ENCODE measurements around a stretch of chr7.

- PRO-cap, 2 experiments: no peak in any of the 2 experiments
These were observed 22.0 kb downstream of the SLC37A3 start for GRCh38 chr7:140376324-140376736.

DNA sequence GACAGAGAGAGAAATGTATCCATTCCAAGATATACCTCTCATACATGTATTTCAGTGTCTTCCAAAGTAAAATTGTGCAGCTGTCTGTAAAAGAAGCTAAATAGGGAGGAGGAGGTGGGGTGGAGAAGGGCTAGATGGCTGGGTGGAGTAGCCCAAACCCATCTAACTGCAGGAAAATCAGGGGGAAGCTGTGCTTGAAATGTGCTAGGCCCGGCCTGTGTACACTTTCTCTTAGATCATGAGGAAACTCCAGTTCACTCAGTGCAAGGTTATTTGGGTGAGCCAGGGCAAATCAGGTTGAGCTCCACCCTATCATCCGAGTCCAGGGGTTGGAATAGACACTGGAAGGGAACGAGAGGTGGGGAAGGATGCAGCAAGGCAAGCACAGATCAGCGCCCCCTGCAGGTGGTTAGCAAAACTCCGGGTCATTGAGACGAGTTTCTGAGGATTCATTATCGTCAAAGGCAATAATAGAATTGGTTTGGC, 35.5 kb downstream of the MKRN1 start:
- PRO-cap, 2 experiments: no peak in any of the 2 experiments

DNA sequence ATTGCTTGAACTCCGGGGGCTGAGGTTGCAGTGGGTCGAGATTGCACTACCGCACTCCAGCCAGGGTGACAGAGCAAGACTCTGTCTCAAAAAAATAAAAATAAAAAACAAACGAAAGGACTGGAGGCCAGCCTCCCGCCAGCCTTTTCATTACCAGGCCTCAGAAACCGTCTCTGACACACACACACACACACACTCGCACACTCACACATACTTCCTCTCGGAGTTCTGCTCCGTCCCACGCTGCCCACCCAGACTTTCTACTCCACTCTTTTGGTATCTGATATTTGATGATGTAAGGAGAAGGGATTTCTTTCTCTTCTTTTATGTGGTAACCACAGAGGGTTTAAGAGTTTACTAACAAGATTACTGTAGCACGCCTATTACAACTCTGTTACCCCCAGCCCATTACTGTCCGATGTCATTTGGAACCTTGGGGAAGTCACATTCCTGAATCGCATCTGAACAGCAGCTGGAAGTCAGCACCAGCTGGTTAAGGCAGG, 1.3 kb downstream of the DENND2A start:
- PRO-cap, 2 experiments: peak in 1 of 2 experiments; most common minus-strand start position 396 of the sequence (in 1)

- PRO-cap, 2 experiments: no peak in any of the 2 experiments
These were observed 27.8 kb downstream of the NDUFB2 start for GRCh38 chr7:140723769-140725218.

- PRO-cap, 2 experiments: no peak in any of the 2 experiments
These were observed 16.1 kb downstream of the BRAF start for GRCh38 chr7:140908397-140909171.

DNA sequence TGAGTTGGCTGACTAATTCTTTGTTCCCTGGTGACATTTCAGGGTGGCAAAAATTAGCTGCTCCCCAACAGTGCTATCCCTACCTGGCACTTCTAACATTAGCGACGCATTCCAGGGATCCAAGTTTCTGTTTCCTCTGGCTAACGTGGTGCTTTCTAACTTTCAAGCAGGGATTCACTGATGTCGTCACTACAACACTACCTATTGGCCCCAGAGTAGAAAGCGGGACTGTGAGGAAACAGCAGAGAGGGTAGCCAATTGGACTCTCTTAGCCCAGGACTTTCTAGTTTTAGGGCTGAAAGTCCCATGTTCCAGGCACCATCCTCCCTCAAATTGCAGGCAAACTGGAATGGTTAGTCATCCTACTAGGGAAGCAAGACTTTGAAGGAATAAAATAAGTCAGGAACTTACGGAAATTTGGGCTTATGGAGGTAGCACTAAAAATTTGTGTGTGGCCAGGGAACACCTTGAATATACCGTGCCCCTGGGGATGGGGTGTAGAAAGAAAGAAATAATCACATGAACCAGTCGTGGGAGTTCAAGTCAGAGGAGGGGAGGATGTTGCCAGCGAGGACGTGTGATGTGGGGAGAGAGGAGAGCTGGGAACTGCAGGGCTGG, 89.2 kb upstream of the AGK start:
- PRO-cap, 2 experiments: no peak in any of the 2 experiments

- PRO-cap, 2 experiments: no peak in any of the 2 experiments
These were observed 3.9 kb downstream of the AGK start for GRCh38 chr7:141554870-141555650.

DNA sequence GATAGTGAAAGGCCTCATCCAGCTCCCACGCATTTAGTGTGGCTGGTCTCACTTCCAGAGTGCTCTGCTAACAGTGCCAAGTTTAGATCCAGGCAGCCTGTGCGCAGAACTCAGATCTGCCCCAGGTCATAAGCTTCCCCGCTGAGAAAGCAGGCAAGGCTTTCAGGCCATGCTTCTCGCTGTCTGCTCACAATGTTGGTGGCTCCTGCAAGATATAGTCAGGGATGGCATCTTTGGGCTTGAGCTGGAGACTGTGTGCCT, 11.4 kb downstream of the AGK start:
- PRO-cap, 2 experiments: peak in 2 of 2 experiments; most common minus-strand start position 66 of the sequence (in 2)

DNA sequence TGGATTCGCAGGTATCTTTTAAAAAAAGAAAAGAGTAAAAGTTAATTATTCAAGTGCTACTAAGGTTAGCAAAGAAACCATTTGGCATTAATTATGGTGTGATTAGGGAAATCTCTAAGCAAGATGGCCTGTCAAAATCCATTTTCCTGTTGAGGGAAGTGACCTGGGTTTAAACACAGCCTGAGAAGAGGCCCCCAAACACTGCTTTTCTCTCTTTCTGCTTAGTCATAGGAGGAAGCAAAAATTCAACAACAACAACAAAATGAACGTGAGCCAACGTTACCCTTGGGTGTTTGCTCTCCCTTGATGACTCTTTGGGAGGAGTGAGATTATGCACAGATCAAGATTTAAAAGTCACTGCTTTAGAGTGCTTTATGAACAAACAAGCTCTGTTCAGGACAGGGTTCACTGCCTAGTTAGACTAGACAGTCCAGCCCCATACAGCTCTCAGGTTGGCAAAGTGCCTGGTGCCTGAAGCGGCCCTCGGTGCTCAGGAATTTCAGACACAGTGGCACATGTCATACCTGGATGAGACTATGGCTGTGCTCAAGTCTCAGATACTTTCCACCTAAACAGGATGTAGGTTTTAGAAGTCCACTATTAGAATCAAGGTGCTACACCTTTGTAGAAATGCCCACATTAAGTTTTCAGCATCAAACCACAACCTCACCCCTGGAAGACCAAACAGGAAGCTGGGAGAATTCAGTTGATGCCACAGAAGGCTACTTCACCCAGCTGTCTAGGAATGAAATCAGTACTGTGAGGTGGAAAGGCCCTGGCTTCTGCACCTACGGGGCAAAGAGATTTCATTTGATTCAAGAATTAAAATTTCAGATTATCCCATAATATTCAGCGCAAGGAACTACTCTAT, 38.8 kb downstream of the DENND11 start:
- PRO-cap, 2 experiments: no peak in any of the 2 experiments

DNA sequence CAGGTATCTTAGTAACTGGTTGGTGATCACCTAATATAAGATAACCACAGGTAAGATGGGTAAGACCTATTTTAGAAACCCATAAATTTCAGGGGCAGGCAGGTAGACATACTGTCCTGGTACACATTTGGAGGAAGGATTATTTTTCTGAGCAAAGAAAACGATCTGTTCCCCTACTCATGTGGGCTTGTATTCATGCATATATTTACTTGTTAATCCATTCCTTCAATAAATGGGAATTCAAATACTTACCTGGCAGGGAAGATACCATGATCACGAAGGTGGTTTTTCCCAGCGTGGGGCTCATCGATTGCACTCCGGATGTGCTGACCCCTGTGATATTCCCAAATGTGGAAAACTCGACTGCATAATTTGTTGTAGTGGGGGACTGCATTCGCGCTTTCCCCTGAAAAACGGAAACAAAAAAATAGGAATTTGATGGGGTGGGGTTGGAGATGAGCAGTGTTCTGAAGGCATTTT, 10.4 kb upstream of the SSBP1 start:
- PRO-cap, 2 experiments: no peak in any of the 2 experiments

DNA sequence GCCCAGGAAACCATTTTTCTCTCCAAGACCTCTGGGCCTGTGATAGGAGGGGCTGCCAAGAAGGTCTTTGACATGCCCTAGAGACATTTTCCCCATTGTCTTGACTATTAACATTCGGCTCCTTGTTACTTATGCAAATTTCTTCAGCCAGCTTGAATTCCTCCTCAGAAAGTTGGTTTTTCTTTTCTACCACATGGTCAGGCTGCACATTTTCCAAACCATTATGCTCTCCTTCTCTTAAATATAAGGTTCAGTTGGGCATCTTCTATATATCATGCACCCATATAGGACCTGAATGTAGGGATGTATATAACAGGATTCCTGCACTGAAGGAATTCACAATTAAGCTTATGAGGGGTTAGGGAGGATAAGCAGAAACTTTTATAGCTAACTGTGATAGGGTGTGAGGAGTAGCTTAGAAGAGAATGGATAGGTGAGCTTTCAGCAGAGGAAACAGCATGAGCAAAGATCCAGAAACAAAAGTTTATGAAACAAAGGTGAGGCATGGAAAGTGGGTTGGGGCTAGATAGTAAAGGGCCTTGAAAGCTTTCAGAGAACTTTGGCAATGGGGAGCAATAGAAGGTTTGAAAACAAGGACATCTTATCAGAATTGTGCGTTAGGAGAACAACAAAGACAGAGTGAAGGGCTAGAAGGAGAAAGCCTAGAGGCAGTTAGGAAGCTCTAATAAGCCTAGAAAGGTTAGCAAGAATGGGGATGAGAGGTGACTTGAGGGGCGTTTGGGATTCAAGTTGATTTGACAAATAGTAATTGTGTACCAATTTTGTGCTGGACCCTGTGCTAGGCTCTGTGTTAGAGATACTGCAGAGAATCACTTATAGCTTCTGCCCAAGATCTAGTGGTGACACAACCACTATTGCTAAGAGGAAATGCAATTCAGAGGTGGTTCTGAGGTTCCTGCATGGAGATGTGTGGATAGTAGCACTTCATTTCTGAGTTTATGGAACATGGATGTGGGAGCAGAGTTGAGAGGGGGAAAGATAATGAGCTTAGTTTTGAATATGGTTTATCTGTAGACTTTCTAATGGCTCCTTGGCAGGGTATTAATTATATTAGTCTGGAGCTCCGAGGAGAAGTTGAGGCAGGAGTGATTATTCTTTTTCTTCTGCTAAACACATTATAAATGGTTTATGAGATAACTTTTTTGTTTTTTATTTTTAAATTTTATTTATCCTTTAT, 2.9 kb upstream of the TAS2R3 start:
- PRO-cap, 2 experiments: no peak in any of the 2 experiments

GRCh38 chr7:142327693-142328401, 70.0 kb upstream of the PRSS58 start:
- PRO-cap, 2 experiments: no peak in any of the 2 experiments

- PRO-cap, 2 experiments: no peak in any of the 2 experiments
These were observed 197.1 kb upstream of the PRSS58 start for GRCh38 chr7:142454840-142455430.

DNA sequence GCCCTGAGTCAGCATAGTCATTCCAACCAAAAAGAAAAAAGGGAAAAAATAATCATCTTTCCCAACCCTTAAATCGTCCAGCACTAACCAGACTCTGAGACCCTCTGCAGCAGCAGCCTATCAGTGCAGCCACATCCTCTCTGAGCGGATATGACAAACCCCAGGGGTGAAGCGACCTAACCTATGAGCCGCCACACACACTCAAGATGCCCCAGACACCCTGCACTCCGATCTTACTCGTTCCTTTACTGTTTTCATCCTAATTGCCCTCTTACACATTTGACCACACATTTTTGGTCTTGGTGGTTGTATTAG, 37.6 kb upstream of the PRSS1 start:
- PRO-cap, 2 experiments: no peak in any of the 2 experiments

DNA sequence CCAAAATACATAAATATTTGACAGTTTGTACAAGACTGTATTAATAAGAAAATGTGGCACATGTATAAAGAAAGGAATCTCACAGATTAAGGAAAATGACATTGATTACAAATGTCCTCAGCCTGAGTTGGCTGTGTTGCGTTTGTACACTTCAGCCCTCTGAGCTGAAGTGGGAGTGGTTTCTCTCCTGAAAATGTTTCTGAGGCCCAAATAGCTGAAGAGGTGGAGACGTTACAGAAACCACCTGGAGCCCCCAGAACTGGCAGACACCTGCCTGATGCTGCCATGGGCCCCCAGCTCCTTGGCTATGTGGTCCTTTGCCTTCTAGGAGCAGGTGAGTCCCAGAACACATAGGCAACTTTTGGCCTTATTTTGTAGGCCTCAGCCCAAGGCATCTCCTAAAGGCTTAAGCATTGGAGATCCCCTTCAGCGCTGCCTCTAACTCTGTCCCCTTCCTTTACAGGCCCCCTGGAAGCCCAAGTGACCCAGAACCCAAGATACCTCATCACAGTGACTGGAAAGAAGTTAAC, 34.1 kb upstream of the PRSS1 start:
- PRO-cap, 2 experiments: no peak in any of the 2 experiments

DNA sequence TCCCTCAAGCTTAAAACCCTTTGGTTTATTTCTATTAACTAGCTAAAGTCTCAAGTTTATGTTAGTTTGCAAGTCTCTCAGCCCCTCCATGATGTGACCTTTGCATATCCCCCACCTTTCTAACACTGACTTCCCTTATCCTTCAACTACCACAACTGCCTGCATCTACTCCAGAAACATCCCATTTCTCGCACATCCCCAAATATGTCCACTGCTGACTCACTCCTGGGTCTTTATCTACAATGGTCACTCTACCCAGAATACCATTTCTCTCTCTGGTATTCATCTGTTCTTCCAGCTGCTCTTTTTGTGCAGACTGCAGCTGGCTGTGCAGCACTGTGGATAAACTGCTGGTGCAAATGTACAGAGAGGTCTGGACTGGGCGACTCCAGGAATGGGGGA, 32.7 kb upstream of the PRSS1 start:
- PRO-cap, 2 experiments: no peak in any of the 2 experiments

- PRO-cap, 2 experiments: no peak in any of the 2 experiments
These were observed 17.7 kb downstream of the PRSS2 start for GRCh38 chr7:142788103-142789293.

GRCh38 chr7:142798246-142799197, 27.8 kb downstream of the PRSS2 start:
- PRO-cap, 2 experiments: no peak in any of the 2 experiments

GRCh38 chr7:142799463-142800113, 28.8 kb downstream of the PRSS2 start:
- PRO-cap, 2 experiments: no peak in any of the 2 experiments

GRCh38 chr7:142807568-142808234, 36.9 kb downstream of the PRSS2 start:
- PRO-cap, 2 experiments: no peak in any of the 2 experiments

Data from right ventricle myocardium (tissue), 1 donor.